ENCODE measurements around the gene CACNA1E.

GRCh38 chr1:181046337-181046995 is 12.7 kb downstream of the MR1 start:
- PRO-cap, result no peak
- RRBS, result no CpG with 5 or more reads among the region's 20 CpGs

GRCh38 chr1:181087045-181088100 is 1.1 kb upstream of the IER5 start:
- PRO-cap, result no peak
- RRBS, result no CpG with 5 or more reads among the region's 11 CpGs

DNA sequence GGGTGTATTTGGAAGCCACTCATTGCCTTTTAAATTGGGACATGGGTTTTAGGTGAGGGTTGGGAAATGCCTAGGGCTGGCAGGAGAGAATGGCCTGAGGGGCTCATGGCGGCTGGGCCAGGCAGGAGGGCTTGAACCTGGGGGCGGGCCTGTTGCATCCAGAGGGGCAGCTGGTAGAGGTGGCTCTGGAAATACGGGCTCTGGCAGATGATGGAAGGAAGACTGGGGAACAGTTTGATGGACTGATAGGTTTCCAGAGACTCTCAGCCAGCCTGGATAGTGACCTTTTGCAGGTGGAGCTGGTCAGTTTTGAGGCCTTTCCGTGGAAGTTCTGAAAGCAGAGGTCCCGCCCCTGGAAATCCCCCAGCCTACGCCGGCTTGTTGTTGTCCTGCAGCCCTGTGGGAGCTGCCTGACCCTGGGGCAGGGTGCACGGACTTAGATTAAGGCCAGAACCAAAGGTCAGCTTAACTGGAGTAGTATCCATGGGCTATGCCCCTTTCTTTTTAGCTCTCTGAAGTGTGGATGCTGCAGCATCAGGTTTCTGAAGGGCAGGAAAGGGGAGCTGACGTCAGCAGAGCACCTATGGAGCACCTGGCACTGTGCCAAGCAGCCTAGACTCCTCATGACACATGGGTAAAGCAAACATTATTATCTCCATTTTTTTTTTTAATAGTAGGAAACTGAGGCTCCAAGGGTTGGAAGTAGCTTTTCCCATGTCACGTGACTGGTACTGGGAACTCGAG is 38.4 kb downstream of the IER5 start:
- PRO-cap, result no peak
- RRBS, result no CpG with 5 or more reads among the region's 11 CpGs

GRCh38 chr1:181159289-181159789 is 70.8 kb downstream of the IER5 start:
- PRO-cap, result bidirectional peak, plus-strand start at chr1:181159678, minus-strand start at chr1:181159487
- RRBS, result no CpG with 5 or more reads among the region's 4 CpGs

DNA sequence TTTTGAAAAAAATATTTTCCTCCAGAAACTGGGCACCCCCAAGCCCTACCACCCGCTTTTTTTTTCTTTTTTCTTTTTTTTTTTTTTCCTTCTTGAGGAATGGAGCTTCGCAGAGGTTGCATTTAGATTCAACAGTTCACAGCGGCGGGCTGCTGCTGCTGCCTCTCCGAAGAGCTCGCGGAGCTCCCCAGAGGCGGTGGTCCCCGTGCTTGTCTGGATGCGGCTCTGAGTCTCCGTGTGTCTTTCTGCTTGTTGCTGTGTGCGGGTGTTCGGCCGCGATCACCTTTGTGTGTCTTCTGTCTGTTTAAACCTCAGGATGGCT is at the start of gene CACNA1E:
TSS of gene CACNA1E (plus strand) at position 89 of the 322 bp plus-strand sequence.
- PRO-cap, result no peak
- RRBS, result no CpG with 5 or more reads among the region's 15 CpGs

- PRO-cap, result no peak
- RRBS, result no CpG with 5 or more reads among the region's 6 CpGs
Measured at GRCh38 chr1:182002929-182003439, 58.5 kb downstream of the ZNF648 start.

DNA sequence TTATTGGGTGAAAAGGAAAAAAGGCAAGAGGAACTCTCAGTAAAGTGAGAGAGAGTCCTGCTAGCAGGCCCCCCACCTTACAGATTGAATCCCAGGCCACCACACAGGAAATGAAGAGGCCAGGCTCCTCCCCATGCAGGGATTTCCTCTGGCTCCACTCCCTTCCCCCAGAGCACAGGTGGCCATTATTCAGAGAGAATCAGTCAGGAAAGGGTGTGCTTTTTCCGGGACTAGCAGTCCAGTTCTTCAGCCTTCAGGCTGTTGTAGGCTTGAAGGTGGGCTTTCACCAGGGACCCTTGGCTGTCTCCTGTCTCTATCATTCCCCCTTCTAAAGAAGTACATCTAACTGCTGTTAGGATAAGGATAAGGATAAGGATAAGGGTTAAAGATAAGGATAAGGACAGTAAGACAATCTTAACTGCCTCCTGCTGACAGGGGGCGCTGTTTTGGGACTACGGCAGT is 26.3 kb downstream of the ZNF648 start:
- PRO-cap, result no peak
- RRBS, result no CpG with 5 or more reads among the region's 3 CpGs

- PRO-cap, result no peak
- RRBS, result no CpG with 5 or more reads among the region's 7 CpGs
Measured at GRCh38 chr1:182163549-182164199, 102.2 kb upstream of the ZNF648 start.

DNA sequence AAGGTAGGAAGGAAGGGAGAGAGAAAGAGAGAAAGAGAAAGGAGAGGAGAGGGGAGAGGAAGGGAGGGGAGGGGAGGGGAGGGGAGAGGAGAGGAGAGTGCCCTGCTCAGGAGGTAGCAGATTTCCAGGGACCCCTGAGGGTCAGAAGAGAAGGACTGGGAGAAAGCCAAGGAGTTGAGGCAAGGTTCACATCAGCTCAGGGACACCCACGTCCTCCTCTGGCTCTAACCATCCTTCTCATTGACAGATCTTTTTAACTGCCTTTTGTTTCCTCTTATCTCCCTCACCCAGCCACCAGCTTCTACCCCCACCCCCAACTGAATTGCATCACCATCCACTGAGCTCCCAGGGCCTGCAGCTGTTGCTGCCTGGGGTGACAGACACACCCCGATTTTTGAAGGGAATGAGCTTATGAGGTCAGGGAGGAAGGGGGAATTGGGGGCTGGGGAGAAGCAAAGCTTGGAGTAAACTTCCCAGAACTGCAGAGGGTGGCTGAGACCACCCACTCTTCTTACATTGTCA is 91.6 kb downstream of the GLUL start:
- PRO-cap, result no peak
- RRBS, result no CpG with 5 or more reads among the region's 2 CpGs

DNA sequence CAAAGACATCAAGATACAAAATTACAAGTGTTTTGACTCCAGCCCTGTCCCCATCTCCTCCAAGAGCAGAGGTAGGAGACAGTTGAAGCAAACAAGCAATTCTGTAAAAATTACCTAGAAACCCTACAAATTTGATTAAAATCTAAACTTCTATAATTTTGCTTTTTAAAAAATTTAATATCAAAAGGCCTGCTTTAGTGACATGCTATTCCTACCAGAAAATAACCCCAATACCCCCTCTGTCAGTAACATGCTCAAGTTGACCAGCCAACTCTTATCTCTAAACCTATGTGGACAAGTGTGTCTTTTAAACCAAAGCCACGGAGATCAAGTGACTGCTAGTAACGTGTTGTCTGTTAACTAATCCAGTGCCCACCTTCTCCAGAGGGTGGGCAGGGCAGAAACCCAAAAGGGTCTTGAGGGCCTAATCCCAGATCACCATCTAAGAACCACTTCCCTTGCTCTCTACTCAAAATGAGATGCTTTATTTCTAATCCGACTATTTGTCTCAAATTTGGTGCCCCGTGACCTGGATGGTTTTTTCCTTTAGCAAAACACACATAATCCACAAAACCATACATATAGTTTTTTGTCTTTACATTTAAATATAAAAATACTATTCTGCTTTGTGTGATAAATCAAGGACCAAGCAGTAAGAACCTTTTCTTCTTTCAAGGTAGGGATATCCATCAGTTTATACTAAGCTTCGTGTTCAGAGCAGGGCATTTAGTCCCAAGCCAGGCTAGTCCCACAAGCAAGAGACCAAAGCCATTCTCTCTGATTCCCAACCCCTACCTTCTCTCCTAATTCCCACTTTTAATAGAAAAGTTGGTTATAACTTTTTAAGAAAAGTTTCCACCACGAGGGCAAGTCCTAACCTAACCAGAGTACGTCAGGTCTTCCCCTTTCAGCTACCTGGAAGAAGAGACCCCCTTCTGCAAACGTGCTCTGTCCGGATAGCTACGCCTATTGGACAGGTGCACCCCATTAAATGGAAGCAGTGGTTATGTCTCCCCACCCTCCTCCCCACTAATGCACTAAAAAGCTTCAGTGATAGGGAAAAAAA is 8.1 kb downstream of the GLUL start:
- PRO-cap, result no peak
- RRBS, result no CpG with 5 or more reads among the region's 10 CpGs

DNA sequence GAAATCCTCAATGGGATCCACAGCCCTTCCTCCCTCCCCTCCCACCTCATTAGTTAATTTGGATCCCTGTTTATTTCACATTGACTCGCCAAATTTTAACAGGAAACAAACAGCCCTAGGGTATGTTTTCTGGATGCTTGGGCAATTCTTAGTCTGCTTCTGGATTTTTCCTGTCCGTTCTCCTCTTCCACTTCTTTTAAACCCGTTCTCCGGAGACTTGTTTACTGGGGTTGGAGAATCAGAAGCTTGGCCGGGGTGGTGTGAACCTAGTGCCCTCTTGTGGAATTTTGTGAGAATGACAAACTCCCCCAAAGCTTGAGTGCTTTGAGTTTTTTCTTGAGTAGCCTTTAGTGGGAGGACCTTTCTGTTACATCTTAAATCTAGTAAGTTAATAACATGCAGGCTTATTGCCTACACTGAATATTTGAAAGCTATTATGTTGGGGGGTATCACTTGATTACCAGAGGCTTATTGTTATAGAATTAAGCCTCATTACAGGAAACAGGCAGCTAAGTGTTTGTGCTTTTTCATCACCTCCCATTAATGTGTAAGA is 3.8 kb downstream of the TEDDM1 start:
- PRO-cap, result no peak
- RRBS, result no CpG with 5 or more reads among the region's 5 CpGs

DNA sequence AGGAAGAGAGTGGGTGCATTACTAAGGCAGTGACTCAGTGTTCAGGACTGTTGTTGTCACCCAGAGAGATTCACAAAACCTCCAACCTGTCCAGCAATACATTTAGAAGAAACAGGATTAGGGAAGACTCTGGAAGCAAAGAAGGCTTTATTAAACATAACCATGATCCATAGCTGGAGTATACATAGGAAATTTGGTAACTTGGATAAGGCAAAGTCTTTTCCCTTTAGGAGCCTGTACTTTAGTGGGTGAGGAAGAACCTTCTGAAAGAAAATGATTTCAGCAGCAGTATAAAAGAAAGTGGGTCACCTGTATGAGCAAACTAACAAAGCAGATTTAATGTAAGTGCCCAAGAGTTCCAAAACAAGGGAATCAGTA is 2.3 kb downstream of the TEDDM1 start:
- PRO-cap, result unidirectional peak, plus-strand start at position 105 of the sequence

DNA sequence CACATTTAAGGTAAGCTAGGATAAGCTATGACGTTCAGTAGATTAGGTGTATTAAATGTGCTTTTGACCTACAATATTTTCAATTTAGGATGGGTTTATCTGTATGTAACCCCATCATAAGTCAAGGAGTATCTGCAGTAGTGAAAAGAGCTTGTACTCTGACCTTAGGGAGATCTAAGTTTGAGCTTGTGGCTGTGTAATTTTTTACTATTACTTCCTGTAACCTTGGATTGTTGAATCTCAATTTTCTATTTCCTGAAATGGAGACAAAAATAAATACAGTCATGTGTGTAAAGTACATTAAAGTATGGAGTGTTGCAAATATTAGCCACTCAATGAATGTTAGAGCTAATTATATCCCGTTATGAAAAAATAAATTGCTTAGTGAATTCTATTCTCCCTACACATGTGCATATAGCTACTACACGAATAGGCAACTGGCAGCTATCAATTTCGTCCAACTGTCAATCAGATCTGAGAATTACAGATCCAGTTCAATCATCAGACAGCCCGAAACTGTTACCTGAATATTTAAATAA is 936 bp downstream of the RNASEL start:
- PRO-cap, result no peak
- RRBS, result no CpG with 5 or more reads among the region's 5 CpGs

- PRO-cap, result no peak
- RRBS, result no CpG with 5 or more reads among the region's 6 CpGs
Measured at GRCh38 chr1:182608737-182609396, 4.7 kb upstream of the RGS16 start.

DNA sequence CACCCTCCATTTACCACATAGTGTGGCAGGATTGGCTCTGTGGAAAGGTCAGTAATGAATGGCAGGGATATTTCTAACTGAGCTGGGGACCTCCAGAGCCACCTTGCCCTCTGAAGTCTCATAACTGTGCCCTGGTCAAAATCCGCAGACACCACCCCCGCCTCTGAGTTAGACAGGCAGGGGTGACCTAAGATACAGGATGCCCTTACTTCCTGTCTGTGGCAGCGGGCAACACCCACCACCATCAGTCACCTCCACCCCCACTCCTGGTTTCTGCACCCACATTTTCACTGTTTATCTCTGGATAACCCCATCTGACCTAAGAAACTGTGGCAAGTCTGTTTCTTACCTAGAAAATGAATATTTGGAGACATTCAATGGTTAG is 25.5 kb upstream of the RGS16 start:
- PRO-cap, result no peak
- RRBS, result no CpG with 5 or more reads among the region's 3 CpGs

DNA sequence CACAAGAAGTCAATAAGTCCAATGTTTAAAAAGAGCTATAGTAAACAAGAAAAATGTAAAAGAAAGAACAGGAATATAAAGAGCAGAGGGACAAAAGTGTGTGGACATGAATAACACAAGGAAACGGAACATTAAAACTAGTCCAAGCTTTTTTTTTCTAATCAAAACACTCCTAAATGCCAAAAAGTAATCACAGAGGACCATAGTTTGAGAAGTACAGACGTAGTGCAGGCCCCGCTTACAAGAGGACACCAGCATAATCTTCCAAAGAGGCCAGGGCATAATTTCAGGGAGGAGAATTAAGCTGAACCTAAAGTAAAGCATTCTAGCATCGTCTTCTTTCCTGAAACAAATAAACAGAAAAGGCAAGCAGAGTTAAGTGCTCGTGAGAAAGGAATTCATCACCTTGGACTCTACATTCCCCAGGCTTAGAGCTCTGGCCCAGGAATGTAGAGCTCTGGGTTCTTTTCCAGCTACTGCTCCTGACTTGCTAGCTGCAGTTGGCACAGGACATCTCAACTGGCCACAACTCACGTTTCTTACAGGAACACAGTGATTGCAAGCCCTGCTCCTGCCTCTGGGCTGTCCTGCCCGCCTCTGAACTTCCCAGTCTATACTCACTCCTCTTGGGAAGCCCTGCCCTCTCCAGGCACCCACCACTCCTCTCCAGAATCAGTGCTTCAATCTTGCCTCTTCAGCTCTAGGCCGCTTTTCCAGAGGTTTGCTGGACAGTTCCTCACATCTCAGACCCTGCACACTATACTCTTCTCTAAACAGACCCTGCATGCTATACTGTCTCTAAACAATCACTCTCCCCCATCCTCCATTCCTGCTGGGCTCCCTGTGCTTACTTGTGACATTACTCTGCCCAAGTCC is 9.8 kb downstream of the RGS8 start:
- PRO-cap, result no peak
- RRBS, result no CpG with 5 or more reads among the region's 8 CpGs

- PRO-cap, result no peak
- RRBS, result no CpG with 5 or more reads among the region's 7 CpGs
Measured at GRCh38 chr1:182739533-182739999, 50.0 kb upstream of the NPL start.

- PRO-cap, result no peak
- RRBS, result no CpG with 5 or more reads among the region's 15 CpGs
Measured at GRCh38 chr1:182845794-182846483, 6.8 kb downstream of the DHX9 start.

- PRO-cap, result no peak
- RRBS, result no CpG with 5 or more reads among the region's 6 CpGs
Measured at GRCh38 chr1:182881146-182881732, 42.1 kb downstream of the DHX9 start.

DNA sequence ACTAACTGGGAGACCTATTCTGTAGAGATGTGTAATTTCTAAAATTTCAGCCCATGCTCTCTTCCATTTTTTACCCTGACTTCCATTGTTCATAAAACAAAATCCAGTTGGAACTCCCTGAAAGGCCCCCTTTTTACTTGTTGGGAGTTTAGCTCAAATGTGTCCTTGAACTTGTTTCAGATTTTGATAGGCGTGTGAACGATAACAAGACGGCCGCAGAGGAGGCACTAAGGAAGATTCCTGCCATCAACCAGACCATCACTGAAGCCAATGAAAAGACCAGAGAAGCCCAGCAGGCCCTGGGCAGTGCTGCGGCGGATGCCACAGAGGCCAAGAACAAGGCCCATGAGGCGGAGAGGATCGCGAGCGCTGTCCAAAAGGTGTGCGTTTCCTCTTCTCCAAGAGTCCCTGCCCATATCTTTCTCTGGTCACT is 49.8 kb upstream of the LAMC2 start:
- PRO-cap, result no peak
- RRBS, result no CpG with 5 or more reads among the region's 11 CpGs

All from MCF 10A (cell line).